Mesenchymal stem cell of the bone marrow (primary cell): ENCODE data around the genes ELK4, SLC45A3, NUCKS1, FAM72A and RASSF5.

DNA sequence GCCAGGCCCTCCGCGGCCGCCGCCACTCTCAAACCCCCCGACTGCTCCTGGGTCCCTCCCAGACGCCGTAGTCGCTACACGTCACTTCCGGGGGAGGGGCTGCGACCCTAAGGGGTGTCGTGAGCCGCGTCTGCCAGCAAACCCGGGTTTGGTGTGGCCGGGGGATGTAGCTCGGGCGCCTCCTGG, at the start of gene ELK4:
ELK4 (minus strand) TSS at position 69 of the 186 bp plus-strand sequence.
- CAGE, long polyA plus RNA: no peak

GRCh38 chr1:205671889-205672458, 8.3 kb downstream of the SLC45A3 start:
- CAGE, long polyA plus RNA: no peak

- CAGE, long polyA plus RNA: no peak
These were observed at the start of gene SLC45A3 for GRCh38 chr1:205680254-205681049. SLC45A3 (minus strand) TSS chr1:205680509.

DNA sequence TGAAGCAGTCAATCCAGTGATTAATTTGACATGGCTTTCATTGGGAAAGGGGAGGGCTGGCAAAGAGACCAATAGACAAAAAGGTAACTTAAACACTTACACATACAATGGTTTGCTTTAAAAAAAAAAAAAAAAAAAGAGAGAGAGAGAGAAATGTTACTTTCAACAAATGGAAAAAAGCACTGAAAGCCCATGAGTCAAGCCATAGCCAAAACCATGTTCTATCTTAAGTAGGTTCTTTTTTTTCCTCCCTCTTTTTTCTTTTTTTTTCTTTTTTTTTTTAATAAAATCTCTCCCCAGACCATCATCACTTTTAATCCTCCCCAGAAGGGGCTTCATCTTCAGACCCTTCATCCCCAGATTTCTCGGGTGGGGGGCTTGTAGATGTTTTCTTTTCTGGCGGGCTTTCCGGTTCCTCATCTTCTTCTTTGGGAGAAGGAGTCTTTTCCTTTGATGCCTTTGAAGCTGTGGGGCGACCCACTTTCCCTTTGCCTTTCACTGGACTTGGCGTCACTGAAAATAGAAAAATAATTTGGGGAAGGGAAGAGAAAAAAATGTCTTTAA, 31.9 kb downstream of the NUCKS1 start:
- CAGE, long polyA plus RNA: no peak

- CAGE, long polyA plus RNA: no peak
These were observed at the start of gene NUCKS1 for GRCh38 chr1:205749647-205750296. NUCKS1 (minus strand) TSS chr1:205750182.

- CAGE, long polyA plus RNA: no peak
These were observed 2.5 kb downstream of the SLC41A1 start for GRCh38 chr1:205810071-205811280.

DNA sequence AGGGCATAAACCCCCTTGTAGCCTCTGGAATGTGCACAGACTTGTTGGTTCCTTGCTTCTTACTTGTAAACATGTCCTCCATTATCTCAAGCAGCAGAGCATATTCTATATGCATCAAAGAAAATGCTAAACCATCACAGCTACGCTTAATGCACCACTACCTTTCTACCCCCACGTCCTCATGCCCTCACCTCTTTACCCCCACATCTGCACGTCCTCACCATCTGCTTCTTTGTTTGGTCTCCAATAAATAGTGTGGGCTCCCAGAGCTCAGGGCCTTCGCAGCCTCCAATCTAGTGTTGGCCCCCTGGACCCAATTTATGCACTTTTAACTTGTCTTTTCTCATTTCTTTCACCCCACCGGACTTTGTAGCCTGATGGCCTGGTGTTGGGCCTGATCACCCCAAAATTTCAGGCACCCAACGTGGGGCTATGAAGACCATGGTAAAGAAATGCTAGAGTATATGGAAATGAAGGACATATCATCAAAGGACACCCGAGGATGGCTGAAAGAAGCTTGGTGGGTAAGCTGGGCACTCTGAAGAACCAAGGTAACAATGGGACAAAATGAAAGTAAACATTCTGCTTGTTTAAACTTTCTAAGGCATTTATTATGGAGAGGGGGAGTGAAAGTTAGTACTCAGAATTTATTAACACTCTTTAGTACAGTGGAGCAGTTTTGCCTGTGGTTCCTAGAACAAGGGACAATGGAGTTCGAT, 8.0 kb upstream of the PM20D1 start:
- CAGE, long polyA plus RNA: no peak

GRCh38 chr1:206011978-206012515, 8.9 kb upstream of the RAB7B start:
- CAGE, long polyA plus RNA: no peak

DNA sequence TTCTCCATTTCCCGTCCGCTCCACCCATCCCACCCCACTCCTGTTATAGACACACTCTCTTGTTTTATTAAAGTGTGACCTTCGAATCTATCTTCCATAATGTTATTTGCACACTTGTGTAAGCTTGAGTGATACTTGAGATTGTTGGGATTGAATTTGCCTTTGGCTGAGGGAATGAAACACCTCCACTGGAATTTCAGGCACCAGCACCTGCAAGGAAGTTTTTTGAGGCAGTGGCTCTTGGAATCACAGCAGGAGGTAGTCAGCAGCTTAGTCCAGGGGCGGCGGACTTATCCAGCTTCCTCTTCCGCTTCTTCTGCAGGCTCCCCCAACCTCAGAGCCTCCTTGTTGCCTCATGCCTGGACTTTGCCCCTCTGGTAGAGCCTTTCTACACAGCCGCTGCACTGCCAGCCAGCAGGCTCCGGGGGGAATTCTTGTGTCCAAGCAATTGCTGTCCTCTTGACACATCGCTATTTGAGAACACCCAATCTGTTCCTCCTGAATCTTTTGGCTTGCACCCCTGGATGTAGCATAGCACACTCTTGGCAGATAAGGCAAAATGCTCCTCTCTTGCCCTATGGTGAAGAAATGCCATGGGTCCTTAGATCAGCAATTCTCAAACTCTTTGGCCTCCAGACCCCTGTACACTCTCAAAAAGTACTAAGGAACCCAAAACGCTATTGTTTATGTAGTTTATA, 4.4 kb upstream of the RHEX start:
- CAGE, long polyA plus RNA: no peak

DNA sequence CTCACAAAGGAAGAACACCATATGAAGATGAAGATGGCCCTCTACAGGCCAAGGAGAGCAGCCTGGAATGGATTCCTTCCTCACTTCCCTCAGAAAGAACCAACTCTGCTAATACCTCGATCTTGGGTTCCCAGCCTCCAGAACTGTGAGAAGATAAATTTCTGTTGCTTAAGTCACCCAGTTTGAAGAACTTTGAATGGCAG, 27.1 kb downstream of the FAM72A start:
- CAGE, long polyA plus RNA: no peak

DNA sequence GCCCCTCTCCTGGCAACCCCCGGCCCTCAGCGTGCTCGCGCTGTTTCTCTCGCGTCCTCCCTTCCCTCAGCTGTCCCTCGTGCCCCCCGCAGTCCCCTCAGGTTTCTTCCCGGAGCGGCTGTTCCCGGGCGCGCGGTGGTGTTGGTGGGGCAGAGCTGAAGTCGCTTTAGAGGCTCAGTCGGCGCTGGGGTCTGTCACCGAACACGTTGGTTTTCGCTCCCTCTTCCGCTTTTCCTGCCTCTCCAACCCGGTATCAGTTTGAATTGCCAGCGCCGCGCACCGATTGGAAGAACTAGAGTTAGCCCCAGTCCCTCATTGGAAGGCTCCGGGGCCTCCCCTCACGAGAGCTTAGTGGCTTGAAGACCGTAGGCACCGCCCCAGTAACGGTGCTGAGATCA, at the start of gene FAM72A:
FAM72A (minus strand) TSS at position 205 of the 398 bp plus-strand sequence.
- CAGE, long polyA plus RNA: no peak

GRCh38 chr1:206506701-206507646, at the start of gene RASSF5:
RASSF5 (plus strand) TSS chr1:206507531.
- CAGE, long polyA plus RNA: no peak

DNA sequence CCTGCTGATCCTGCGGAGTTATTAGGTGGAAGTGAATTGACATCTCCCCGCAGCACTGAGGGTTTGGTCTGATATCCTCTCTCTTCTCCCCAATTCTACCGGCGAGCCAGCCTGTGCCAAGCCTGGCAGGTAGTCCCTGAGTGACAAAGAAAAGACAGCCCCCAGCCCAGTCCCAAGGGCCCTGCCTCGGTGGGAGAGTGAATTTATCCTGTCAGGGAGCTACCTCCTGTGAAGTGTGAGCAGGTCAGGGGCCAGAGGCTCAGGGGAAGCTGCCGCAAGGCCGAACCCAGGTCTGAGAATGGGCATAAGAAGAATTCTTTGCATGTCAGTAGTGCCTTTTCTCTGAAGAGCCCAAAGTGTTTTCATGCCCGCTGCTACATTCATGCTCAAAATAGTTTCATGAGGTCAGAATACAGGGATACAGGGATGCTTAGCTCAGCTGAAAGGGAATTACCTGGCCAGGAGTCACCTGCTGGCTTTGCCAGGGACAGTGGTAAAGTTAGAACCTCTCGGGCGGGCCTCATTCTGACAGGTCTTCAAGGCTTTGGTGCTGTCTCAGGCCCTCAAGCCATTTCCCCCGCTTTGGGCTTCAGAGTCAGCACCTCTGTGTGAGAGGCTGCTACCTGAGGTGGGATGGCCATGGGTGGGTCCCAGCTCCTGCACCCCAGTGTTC, 5.3 kb downstream of the RASSF5 start:
- CAGE, long polyA plus RNA: no peak

GRCh38 chr1:206540134-206540904, 33.0 kb downstream of the RASSF5 start:
- CAGE, long polyA plus RNA: no peak

GRCh38 chr1:206560075-206560417, 52.2 kb downstream of the EIF2D start:
- CAGE, long polyA plus RNA: no peak

- CAGE, long polyA plus RNA: no peak
These were observed 23.0 kb downstream of the DYRK3 start for GRCh38 chr1:206658210-206658874.

DNA sequence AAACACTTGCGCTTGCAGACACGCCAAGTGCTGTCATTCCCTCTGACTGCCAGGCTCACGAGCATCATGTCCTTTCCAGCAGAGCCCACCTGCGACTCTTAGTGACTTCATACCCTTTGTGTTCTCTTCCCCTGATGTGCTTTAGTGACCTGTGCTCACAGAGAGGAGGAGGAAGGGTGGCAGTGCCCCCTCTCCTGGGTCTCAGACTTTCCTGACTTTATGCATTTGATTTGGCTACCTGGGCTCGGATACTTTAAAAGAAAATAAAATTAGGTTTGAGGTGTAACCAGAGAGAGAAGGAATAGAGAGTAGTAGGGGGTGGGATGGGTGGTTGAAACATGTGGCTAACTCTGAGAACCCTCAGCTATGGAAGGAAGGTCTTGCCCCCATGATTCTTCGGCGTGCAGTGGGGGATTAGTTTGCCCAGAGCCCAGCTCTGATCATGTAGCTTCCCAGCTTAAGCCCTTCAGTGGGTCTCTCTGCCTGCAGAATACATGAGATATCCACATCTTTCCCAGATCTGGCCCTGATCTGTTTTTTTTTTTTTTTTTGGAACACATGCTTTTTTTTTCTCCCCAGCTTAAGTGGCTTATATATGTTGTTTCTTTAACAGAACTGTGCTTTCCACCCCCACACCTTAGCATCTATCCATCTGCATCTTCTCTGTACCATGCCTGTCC, 10.4 kb downstream of the MAPKAPK2 start:
- CAGE, long polyA plus RNA: no peak

GRCh38 chr1:206696669-206697403, 12.1 kb downstream of the MAPKAPK2 start:
- CAGE, long polyA plus RNA: no peak

- CAGE, long polyA plus RNA: no peak
These were observed 13.3 kb downstream of the MAPKAPK2 start for GRCh38 chr1:206697789-206698697.

DNA sequence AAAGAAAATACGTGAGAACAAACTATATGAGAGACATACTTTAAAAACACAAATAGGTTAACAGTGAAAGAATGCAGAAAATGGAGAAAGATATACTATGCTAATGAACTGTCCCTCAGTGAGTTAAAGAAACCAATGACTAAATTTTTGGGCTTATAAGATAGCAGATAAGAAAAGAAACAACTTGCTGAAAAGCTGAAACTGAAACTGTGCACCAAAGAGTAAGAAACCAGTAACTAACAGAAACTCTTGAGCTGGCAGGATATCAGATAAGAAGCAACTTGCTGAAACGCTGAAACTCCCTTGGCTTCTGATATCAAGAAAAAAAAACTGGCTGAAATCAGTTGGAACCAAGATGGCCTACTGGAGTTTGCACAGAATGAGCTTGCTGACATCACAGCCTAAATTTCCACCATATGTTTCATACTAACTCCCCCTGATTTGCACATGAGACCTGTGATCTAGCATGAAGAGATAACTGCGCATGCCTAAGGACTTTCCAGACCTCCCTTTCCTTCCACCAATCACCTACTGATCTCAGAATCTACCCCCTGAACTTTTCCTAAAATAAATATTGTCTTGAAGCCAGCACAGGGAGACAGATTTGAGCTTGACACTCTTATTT, 44.6 kb upstream of the IL10 start:
- CAGE, long polyA plus RNA: no peak